Endodermal cell (in vitro differentiated cells): ENCODE measurements around a stretch of chr21.

DNA sequence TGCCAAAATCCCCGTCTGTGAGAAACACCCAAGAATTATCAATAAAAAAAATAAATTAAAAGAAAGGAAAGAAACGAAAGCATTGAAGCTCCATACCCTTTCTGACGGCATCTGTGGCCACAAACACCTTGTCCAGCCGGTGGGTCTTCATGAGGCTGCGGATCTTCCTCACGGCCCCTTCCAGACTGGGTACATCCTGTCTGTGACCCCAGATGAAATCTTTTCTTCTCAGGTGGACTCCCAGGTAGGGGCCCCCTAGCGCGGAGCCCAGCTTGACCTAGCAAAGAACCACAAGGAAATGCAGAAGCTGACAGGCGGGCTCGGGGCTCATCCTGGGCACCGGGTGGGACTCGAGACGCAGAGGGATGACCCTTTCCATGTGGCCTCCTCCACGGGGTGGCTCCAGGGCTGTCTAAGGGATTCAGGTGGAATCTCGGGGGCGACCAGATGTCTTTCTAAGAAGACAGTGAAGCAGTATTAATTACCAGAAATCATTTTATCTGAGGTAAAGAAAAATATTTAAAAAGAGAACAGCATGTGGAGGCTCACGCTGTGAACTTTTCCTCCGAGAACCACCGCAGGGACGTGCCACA lies 17.9 kb downstream of the POFUT2 start:
- PRO-cap, result no peak

- PRO-cap, result no peak
Measured at GRCh38 chr21:45317442-45318216, 29.9 kb upstream of the POFUT2 start.

DNA sequence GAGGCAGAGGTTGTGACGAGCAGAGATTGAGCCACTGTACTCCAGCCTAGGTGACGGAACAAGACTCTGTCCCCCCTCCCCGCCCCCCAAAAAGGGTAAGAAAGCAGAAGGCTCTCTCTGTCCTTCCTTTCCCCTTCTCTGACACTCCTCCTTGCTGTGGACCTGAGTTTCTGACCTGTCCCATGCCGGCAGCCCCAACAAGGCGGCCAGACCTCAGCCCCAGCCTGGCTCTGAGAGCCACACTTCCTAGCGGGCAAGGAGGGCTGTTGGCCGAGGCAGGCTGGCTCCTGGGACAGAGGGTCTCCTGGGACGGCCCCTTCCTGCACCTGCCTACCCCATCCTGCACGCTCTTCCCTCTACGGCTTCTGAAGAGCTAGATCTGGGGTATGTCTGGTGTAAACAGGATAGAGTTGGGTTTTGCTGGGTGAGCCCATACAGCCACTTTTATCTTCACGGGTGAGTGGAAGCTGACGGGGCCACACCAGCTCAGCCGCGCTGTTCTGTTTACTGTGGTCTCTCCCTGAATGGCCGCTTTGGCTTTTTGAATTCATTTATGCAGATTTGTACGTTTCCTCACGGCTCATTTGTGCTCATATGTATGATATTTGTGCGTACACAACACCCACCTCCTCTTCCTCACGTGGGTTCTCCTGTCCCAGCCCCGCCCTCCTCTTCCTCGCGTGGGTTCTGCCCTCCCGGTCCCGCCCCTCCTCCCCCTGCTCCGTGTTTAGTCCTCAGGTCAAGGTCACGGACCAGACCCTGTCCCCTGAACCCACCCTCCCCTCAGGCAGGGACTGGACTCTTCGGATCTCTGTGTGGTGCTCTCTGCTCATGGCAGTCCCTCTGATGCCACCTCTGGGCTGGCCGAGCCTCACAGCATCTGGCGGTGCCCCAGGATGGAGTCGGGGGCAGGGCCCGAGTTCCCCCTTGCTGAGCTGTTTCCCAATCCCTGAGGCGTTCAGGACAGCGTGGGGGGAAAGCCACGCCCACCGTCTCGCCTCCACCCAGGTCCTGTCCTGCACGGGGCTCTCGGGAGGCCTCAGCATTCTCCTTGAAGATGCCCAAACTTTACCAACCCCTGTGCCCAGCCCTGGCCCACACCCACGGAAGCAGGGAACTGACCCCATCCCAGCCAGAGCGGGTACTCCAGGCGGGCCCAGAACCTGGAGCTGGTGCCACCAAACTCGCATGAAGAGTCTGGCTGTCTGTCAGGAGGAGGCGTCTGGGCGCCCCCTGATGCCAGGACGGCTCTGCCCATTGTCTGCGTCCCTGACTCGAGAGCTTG lies 34.8 kb upstream of the POFUT2 start:
- PRO-cap, result no peak

- PRO-cap, result bidirectional peak, plus-strand start at chr21:45323975, minus-strand start at chr21:45323890
Measured at GRCh38 chr21:45323478-45324188, 35.9 kb upstream of the POFUT2 start.

- PRO-cap, result no peak
Measured at GRCh38 chr21:45357170-45357894, 47.6 kb upstream of the COL18A1 start.

DNA sequence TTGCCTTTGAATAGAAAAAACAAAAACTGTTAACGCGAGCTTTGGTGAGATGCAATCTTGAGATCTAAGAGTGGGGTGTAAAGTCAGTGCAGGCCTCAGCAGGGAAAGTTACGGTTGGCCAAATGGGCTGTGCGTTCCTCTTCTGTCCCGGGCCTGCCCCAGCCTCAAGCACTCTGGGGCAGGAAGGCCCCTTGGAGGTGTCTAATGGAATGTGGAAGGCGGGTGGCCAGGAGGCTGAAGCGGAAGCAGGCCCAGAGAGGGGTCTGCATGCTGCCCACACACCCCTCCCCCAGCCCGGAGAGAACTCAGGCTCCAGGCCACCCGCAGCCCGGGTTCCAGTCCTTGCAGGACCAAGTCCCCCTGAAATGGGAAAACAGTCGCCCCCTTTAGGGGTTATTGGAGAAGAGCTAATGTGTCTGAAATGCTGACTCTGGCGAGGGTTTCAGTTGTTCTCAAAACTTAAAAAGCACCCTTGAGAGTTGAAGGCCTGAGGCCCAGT lies 1.9 kb downstream of the COL18A1 start:
- PRO-cap, result bidirectional peak, plus-strand start at position 200 of the sequence, minus-strand start at position 175 of the sequence

GRCh38 chr21:45409399-45410220 lies 4.6 kb downstream of the COL18A1 start:
- PRO-cap, result no peak

GRCh38 chr21:45411318-45412048 lies 6.5 kb downstream of the COL18A1 start:
- PRO-cap, result no peak

GRCh38 chr21:45420095-45421418 lies 15.6 kb downstream of the COL18A1 start:
- PRO-cap, result no peak

GRCh38 chr21:45427536-45428274 lies 22.7 kb downstream of the COL18A1 start:
- PRO-cap, result bidirectional peak, plus-strand start at chr21:45427978, minus-strand start at chr21:45427807

DNA sequence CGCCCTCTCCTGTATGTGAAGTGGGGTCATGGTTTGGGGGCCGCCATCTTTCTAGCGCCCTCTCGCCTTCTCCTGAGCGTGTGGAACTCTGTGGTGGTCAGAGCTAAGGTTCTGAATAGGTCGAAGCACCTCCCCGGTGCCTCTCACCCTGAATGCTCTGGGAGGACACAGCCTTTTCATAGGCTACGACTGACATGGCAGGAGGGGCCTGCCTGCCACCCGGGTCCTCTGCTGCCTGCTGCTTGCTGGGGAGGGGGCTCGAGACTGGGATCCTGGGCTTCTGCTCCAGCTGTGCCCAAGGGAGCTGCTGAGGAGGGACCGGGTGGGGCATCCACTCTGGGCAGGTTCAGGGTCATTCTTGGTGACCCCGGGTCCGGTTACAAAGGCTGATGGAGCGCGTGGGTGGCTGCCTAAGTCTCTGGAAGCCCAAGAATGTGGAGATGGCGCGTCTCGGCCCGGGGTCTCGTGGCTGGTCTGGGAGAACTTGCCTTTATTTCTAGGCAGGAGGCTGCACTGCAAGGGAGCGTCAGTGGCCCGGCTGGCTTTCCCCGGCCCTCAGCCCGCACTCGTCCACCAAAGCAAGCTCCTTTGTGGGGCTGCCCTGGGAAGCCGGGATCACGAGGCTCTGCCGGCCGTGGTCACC lies 25.4 kb downstream of the COL18A1 start:
- PRO-cap, result unidirectional peak, plus-strand start at position 493 of the sequence

- PRO-cap, result no peak
Measured at GRCh38 chr21:45432379-45433713, 27.9 kb downstream of the COL18A1 start.

DNA sequence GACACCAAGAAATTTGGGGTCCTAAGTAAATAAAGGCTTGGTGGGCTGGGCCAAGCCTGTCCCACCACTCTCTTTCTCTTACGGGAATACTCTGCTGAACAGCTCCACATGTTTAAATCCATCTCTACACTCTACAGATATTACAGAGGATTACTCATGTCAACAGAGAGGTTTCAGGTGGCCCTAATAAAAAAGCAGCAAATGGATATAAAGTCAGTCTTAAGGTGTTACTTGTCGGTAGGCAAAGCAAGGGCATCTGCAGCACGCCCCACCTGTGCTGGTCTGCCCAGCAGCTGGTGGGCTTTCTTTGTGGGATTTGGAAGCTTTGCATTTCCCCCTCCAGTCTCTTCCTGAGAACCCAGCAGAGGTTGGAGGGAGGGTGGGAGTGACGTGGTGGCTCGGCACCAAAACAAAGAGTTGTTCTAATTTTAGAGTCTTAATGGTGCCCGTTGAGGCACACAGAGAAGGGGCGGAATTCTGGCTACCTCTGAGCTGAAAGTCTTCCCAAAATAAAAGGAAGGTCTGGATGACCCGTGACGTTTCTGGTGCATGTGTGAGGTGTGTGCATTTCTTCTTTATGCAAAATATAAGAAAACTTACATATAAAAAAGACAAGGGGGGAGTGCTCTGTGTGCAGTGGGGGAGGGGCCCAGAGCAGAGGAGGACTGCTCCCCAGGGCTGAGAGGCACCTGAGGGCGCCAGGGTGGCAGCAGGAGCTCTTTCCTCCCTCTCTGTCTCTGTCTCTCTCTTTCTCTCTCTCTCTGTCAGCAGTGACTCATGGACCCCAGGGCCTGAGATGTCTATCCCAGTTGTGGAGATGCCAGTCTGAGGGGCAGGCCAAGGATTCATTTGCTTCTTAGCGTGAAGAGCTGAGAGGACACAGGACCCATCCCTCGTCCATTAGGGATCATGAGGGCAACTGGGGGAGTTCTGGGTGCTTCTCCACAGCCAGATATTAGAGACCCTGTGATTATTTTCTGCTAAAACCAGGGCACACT lies 4.7 kb upstream of the PCBP3 start:
- PRO-cap, result no peak

GRCh38 chr21:45747737-45748140 lies 104.2 kb downstream of the PCBP3 start:
- PRO-cap, result no peak

DNA sequence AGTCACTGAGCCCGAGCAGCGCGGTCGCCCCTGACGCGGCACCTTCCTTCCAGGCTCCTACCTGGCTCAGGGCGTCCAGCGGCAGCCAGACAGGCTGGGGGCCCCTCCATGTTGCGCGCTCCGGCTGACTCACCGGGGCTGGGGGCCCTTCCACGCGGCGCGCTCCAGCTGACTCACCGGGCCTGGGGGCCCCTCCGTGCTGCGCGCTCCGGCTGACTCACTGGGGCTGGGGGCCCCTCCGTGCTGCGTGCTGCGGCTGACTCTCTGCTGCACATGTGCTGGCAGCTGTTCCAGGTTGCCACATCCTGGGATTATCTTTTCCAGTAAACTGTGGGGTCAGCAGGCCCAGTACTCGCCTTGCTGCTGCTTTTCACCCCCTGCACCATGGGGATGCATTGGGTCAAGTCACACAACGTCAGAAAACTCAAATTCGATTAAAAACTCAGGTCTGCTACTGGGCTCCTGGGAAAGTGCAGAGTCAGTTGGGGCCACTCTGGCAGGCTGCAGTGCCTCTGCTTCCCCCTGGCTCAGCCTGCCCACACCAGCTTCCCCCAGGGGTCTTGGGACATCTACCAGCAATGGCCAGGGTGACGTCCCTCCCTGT lies 106.4 kb upstream of the COL6A1 start:
- PRO-cap, result no peak

DNA sequence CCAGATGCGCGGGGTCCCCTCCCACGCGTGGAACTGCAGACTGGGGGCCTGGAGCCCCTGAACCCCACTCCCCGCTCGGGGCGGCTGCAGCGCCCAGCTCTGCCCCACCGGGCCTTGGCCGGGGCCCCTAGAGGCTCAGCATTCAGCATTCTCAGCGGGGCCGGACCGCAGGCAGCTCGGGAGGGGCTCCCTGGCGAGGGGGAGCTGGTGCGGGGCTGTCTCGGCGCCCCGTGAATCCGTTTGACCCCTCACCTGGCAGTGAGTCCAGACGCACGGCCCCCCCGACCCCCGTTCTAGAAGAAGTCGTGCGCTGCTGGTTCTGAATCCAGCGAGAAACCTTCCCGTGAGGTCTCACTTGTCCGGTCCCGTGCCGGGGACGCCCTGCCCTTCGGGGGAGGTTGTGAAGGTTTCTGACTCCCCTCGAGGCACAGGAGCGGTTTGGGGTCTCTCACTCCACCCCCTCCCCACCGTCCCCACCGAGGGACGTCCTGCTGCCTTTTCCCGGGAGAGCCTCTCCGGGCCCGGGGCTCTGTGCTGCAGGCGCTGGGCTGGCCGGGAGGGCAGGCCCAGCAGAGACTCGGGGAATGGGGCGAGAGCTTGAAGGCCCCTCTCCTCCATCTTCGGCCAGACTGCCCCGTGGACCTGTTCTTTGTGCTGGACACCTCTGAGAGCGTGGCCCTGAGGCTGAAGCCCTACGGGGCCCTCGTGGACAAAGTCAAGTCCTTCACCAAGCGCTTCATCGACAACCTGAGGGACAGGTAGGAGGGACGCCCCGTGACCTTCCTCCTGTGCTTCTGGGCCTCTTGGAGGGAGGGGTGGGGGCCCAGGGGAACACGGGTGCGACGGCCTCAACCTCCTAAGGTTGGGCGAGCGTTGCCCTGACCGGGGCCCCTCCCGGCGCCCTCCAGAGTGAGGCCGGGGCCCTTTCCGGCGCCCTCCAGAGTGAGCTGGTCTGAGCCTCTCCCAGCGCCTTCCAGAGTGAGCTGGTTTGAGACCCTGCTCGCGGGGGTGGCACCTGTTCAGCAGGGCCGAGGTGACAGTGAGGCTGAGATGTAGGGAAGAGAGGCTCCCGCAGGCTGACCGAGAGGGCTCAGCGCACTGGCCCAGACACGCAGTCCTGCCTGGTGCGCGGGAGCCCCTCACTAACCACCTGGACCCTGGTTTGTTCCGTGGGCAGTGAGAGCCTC lies 829 bp downstream of the COL6A1 start:
- PRO-cap, result unidirectional peak, plus-strand start at position 141 of the sequence

DNA sequence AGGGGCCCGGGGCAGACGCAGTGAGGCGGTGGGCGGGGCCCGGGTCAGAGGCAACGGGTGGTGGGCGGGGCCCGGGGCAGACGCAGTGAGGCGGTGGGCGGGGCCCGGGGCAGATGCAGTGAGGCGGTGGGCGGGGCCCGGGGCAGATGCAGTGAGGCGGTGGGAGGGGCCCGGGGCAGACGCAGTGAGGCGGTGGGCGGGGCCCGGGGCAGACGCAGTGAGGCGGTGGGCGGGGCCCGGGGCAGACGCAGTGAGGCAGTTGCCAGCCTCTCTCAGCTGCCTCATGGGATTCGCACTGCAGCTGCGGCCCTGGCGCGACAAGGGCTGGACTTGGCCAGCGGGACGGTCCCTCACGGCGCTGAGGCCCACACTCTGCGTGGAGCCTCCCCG lies 24.6 kb downstream of the COL6A1 start:
- PRO-cap, result no peak

DNA sequence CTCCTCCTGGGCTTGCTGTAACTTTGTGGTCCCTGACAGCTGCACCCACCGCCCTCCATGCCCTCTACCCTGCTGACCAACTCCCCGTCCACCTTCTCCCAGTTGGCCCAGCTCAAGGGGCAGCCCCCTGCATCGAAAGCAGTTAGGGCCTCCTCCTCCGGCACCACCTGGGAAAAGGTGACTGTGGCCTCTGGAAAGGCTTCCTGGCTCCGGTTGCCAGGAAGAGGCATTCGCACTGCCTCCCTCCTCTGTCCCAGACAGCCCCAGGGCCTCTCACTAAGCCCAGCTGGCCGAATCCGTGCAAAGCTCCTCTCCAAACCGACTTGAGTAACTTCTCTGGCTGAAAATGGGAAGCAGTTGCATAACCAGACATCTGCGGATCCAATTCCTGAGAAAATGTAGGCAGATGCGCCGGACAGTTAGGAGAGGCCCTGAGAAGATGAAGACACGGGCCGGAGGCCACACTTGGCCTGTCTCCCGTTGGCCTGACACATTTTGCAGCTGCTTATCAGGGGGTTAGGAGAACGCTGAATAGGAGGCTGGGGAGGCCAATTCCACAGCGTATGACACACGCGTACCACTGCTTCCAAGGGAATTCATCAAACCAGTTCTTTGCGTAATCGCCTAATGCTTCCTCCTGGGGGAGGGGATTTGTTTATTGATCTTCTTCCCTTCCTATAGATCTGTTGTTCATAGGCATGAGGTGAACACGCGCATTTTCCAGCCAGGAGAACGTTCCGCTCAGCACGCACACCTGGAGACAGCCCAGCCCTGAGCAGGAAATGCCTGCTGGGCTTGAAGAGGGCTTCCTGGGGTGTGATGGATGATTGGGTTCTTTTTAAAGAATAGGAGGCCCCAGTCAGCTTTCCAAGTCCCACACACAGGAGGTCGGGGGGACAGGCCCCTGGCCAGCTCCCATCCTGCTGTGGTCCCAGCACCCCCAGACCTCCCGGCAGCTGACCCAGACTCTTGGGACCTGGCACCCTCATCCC lies 48.6 kb upstream of the COL6A2 start:
- PRO-cap, result no peak

DNA sequence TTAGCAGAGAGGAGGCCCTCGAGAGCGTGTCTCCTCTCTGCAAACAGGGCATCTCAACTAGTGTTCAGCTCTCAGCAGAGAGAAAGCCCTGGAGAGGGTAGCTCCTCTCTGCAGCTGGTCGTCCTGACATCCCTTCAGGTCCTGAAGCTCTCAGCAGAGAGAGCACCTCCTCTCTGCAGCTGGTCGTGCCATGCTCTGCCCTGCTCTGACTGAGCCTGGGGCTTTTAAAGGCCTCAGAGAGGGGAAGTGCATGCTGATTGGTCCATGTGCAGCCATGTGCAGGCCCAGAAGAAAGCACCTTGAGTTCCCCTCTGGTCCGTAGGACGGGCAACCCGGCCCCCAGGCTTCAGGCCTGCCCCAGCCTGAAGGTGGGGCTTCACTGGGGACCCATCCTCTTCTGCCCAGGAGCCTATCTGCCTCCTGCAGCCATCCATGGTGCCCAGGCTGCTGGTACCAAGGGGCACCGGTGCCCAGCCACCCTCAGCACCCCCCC lies 11.2 kb downstream of the COL6A2 start:
- PRO-cap, result no peak

- PRO-cap, result no peak
Measured at GRCh38 chr21:46131220-46132099, 23.9 kb downstream of the FTCD start.